H7 (cell line): ENCODE measurements around the gene JPH3.

GRCh38 chr16:86575395-86576430 lies 2.6 kb upstream of the FOXL1 start:
- RAMPAGE, long total RNA: no peak

DNA sequence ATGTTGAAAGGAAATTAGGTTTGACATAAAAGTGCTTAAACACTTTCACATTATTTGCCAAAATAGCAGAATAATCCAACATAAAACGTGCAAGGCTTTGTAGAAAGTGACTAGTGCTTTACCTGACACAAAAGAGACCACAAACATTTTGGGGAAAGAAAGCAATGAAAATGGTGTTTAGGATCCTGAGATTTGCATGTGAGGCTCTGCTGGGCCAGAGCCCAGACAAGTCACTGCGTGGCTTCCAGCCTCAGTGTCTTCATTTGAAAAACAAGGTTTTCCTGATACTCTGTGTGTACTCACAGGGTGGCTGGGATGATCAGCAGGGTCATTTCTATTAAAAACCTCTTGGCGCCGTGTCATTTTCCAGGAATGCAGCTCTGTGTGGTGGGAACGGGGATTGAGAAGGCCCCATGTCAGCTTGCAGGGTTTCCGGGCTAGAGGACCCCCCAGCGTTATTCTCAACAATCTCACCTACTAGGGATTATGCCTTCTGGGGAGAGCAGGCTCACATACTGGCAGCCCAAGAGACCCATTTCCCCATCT lies 73.4 kb downstream of the FOXL1 start:
- RAMPAGE, long total RNA: no peak

- RAMPAGE, long total RNA: no peak
These were observed 259.8 kb downstream of the C16orf95 start for GRCh38 chr16:87057131-87058062.

GRCh38 chr16:87160042-87160518 lies 157.1 kb downstream of the C16orf95 start:
- RAMPAGE, long total RNA: no peak

DNA sequence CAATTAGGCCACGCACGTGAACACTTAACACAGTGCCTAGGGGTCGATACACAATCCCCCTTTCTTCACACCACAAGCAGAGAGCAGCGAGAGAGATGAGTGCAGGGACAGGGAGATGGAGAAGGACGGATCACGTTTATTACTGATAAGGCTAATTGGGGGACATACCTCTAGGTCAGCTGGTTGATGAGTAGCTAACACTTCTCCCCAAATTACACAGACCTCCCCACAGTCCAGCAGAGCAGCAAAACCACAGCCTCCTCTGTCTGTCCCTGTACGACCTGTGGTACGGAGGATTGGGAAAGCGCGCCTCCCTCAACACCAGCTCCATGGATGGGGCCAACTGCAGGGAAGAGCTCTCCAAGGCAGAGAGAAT lies 155.2 kb downstream of the C16orf95 start:
- RAMPAGE, long total RNA: no peak

DNA sequence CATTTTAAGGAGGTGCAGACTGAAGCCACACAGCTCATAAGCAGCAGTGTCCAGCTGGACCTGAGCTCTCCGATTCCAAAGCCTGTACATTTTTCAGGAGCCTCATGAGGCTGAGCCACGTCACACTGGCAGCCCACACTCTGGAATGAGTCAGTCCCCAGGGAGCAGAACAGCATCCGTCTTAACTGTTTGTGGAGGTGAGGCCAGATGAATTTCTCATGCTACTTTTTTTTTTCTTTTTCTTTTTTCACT lies 116.1 kb downstream of the C16orf95 start:
- RAMPAGE, long total RNA: no peak

- RAMPAGE, long total RNA: no peak
These were observed 13.5 kb upstream of the C16orf95 start for GRCh38 chr16:87330516-87331337.

DNA sequence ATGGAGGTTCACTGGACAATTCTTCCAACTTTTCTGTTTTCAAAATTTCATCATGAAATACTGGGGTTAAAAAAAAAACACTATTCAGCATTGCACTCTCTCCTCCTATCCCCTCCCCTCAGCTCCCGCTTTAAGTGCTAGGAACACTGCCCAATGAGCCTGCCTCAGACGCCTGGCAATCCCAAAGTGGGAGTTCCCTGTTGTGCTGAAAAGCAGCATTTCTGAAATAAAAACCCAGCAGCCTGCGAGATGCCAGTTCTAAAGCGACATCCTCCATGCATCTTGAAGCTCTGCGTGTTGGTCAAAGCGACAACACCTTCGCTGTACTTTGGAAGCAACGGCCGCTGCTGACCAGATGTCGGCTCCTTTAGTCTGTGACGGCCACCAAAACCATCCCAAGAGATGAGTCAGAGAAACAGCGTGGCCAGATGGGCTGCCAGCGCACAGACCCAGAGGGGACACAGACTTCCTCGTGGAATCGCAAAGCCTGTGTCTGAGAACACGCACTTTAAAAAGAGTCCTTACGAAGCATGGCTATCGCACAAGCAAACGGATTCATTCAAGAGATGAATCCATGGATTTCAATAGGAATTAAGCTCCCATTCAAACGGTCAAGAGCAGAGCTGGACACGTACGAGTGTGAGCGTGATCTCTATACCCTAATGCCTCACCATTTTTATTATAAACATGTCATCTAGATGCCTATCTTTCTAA lies 32.8 kb downstream of the FBXO31 start:
- RAMPAGE, long total RNA: no peak

DNA sequence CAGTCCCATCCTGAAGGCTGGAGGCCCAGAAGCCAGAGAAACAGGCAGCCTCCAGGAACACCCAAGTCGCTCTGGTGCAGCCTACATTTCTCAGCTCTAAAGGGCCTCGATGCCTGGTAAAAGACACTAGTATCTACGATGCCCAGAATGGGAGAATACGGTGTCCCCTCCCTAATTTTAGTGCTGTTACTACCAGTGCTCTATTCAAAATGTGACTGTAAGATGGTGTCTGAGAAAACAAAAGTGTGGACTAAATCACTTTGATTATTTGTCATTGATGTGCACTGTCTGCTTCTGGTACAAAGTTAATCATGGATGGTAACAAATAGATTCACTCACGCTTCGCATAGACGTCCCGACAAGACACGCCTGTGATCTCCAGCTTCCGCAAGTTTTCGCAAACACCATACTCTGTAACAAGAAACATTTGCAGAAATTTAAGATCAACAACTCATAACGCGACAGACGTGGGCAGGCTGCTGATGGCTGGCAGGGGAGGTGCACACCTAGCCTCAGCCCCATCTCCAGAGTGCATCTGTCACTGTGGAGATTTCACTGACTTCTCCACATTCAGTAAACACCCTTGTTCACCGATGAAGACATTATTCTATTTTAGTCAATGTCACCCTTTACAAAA lies 23.5 kb downstream of the FBXO31 start:
- RAMPAGE, long total RNA: no peak

DNA sequence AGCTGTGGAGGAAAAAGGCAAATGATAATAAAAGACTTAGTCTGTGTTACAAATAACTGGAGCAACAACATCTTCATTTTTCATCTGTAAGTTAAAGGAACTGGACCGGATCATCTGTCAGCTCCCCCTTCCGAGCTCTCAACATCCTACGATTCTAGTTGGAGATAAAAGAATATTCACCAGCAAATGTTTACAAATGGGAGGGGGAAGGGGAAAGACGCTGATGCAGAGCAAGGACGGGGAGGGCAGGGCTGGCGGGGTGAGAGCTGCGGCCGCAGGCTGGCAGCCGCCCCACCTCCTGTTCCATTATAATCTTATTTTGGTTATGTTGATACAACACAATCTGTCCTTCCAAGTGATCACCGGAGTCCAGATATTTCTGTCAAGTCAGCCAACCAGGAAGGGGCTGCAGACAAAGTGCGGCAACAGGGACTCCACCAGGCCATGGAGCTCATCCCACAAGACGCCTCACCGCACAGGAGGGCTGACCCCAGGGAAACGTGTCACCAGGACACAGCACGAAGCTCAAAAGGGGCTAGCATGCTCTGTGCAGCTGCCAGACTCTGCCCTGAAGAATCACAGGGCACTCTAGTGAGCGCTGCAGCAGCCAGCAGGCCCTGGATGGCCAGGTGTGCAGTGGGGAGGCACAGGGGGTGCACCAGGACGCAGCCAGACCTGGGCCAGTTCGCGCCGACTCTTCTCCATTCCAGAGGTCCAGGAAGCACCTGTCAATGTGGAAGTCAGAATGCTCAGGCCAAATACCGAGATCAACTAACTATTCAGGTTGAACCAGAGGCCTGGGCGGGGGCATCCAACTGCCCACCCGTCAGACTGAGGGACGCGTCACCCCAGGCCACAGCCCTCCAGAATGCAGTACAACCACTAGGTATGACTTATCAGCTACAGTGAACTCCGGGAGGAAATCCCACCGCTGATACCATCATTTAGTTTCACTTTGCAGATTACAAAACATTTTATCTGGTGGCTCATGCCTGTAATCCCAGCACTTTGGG lies 19.5 kb downstream of the FBXO31 start:
- RAMPAGE, long total RNA: no peak

DNA sequence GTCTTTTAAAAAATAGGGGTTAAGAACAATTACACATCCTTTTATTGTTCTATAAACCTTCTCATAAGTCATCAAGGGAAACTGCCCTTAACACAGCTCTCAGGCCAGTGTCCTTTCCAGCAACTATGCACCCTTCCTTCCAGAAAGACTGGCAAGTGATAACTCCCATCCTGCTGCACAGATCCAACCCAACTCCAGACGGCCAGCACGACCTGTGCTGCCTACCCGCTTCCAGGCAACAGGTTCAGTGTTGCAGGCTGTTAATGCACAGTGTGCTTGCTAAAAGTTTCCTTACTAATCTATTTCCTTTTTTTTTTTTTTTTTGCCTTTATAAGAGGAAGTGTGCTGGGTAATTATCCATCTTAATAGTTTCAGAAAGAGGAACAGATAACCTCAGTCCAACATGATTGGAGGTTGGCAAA lies 15.2 kb downstream of the FBXO31 start:
- RAMPAGE, long total RNA: no peak

GRCh38 chr16:87404610-87405230 lies 12.6 kb downstream of the MAP1LC3B start:
- RAMPAGE, long total RNA: no peak

GRCh38 chr16:87411460-87411838 lies 19.3 kb downstream of the MAP1LC3B start:
- RAMPAGE, long total RNA: no peak

GRCh38 chr16:87508605-87509056 lies 15.8 kb upstream of the ZCCHC14 start:
- RAMPAGE, long total RNA: no peak

GRCh38 chr16:87602354-87603162 lies at the start of gene JPH3:
Gene JPH3, plus strand, starts transcription at chr16:87602508.
- RAMPAGE, long total RNA: no peak

- RAMPAGE, long total RNA: no peak
These were observed 443 bp downstream of the KLHDC4 start for GRCh38 chr16:87765249-87765837.

- RAMPAGE, long total RNA: no peak
These were observed 40.9 kb downstream of the SLC7A5 start for GRCh38 chr16:87828105-87829078.

GRCh38 chr16:87829934-87830834 lies 39.1 kb downstream of the SLC7A5 start:
- RAMPAGE, long total RNA: no peak

DNA sequence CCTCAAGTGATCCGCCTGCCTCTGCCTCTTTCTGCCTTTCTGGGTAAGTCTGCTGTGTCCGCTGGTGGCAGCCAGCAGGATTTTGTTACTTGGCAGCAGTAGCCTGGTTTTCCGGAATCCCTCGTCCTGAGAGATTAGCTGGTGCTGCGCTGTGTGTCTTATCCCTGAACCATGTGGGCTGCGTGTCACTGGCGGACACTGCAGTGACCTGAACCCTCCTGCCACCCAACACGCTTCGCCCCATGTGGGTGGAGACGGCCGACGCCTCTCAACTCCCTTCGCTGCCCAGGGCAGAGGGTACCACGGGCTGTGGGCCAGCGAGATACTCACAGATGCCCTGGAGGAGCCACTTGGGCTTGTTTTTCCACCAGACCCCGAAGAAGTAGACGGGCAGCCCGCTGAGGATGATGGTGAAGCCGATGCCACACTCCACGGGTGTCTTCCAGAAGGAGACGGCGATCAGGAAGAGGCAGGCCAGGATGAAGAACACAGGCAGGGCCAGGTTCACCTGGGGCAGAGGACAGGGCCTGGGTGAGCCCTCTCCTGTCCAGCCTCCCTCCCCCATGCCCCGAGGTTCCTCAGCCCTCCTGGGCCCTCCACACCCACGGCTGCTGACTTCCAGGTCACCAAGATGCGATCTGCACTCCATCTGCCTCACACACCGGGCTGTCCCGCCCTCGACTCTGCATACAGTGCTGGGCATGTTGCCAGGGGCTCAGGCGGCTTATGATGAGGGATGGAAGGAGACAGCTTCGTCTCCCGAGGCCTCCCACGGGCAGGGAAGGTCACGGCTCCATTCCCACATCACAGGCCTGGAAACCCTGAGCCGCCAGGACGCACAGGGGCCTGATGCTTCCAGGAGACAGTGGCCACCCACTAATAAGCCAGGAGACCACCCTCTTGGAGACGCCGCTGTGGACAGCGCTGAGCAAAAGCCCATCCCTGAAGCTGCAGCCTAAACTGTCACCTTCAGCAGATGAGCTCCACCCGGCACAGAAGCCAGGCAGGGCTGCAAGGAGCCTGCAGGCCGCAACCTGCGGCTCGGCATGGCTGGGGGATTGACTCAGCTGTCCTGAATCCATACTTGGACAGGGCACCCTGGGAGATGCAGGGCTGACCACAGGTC lies 34.9 kb downstream of the SLC7A5 start:
- RAMPAGE, long total RNA: no peak

DNA sequence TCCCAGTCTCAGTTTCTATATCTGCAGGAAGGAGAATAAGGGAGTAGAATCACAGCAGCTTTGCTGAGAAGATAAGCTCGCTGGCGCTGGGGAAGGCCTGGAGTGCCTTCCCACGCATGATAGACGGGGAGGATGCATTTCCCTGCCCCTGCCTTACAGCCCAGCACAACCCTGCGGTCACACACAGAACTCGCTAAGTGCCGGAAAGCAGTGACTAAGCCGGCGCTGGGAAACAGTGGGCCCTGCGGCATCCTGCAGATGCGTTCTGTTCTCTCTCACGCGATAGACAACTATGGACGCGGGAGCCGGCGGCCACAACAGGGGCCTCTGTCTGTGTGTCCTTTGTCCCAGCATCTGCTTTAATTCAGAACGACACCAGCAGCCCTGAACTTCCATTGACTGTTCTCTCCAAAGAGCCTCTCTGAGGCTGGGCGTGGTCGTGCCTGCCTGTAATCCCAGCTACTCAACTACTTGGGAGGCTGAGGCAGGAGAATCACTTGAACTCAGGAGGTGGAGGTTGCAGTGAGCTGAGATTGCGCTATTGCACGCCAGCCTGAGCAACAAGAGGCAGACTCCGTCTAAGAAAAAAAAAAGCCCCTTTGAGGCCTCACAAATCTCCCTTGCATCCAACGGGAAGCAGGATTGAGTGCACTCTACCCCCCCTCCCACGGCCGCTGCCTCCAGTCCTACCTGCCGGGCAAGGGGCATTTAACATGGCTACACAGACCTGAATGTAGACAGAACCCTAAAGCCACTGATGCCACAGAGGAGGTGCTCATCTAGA lies 4.6 kb downstream of the CA5A start:
- RAMPAGE, long total RNA: no peak